REH cell (cell line): Measurements from ENCODE around the genes CEP126 and YAP1.

GRCh38 chr11:95788212-95788854 is 1.2 kb downstream of the FAM76B start:
- PRO-cap: no peak

DNA sequence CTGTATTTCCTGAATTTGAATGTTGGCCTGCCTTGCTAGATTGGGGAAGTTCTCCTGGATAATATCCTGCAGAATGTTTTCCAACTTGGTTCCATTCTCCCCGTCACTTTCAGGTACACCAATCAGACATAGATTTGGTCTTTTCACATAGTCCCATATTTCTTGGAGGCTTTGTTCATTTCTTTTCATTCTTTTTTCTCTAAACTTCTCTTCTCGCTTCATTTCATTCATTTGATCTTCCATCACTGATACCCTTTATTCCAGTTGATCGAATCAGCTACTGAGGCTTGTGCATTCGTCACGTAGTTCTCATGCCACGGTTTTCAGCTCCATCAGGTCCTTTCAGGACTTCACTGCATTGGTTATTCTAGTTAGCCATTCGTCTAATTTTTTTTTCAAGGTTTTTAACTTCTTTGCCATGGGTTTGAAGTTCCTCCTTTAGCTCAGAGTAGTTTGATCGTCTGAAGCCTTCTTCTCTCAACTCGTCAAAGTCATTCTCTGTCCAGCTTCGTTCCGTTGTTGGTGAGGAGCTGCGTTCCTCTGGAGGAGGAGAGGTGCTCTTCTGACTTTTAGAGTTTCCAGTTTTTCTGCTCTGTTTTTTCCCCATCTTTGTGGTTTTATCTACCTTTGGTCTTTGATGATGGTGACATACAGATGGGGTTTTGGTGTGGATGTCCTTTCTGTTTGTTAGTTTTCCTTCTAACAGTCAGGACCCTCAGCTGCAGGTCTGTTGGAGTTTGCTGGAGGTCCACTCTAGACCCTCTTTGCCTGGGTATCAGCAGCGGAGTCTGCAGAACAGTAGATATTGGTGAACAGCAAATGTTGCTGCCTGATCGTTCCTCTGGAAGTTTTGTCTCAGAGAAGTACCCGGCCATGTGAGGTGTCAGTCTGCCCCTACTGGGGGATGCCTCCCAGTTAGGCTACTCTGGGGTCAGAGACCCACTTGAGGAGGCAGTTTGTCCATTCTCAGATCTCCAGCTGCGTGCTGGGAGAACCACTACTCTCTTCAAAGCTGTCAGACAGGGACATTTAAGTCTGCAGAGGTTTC is 48.5 kb downstream of the MTMR2 start:
- PRO-cap: no peak

DNA sequence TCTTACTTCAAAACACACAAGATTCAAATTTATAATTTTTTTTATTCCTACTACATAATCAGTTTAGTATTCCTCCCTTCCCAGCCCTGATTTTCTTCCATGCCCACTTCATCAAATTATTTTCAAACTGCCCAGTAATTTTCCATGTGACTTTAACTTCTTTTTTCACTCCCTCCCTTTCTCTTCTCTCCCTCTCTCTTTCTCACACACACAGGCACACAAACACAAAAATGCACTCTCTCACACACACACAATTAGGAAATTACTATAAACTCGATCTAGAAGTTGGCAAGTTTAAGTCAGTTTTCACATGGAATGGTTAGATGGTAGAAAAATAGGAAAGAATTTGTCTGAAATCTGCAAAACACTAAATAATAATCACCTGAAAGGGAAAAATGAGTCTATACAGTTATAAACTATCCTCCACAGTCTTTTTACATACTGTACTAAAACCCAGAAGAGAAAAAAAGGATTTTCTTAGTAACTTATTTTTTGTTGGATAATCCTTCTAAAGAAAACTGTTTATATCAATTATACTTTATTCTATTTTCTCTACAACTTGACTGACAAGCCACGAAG is 47.2 kb downstream of the MTMR2 start:
- PRO-cap: no peak

- PRO-cap: no peak
Measured at GRCh38 chr11:96052878-96053326, 129.0 kb upstream of the MTMR2 start.

GRCh38 chr11:96074662-96075345 is 150.9 kb upstream of the MTMR2 start:
- PRO-cap: no peak

DNA sequence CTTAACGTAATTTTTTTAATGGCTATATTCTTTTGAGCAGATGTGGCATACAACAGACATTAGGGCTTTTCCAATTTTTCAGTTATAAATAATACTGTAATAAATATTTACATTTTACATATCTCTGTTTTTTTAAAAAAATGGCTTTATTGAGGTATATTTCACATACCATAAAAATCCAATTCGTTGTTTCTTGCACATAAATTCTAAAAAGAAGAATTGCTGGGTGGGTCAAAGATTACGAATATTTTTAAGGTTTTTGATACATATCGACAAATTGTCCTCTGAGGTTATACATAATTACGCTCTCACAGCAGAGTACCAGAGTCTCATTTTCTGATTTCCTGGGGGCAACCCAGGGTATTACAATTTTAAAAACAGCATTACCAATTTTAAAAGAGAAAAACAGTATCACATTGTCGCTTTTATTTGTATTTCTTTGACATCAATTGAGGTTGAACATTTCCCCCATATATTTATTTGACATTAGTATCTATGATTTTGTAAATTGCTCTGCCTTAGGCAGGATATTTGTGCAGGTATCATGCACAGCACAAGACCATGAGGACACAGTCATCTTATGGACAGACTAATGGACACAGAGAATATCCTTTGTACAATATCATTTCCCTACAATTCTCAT is 177.5 kb downstream of the MAML2 start:
- PRO-cap: no peak

- PRO-cap: no peak
Measured at GRCh38 chr11:96200116-96200845, 142.7 kb downstream of the MAML2 start.

GRCh38 chr11:96211377-96211882 is 131.6 kb downstream of the MAML2 start:
- PRO-cap: no peak

- PRO-cap: no peak
Measured at GRCh38 chr11:96246536-96246864, 96.5 kb downstream of the MAML2 start.

GRCh38 chr11:96293312-96294057 is 49.5 kb downstream of the MAML2 start:
- PRO-cap: no peak

DNA sequence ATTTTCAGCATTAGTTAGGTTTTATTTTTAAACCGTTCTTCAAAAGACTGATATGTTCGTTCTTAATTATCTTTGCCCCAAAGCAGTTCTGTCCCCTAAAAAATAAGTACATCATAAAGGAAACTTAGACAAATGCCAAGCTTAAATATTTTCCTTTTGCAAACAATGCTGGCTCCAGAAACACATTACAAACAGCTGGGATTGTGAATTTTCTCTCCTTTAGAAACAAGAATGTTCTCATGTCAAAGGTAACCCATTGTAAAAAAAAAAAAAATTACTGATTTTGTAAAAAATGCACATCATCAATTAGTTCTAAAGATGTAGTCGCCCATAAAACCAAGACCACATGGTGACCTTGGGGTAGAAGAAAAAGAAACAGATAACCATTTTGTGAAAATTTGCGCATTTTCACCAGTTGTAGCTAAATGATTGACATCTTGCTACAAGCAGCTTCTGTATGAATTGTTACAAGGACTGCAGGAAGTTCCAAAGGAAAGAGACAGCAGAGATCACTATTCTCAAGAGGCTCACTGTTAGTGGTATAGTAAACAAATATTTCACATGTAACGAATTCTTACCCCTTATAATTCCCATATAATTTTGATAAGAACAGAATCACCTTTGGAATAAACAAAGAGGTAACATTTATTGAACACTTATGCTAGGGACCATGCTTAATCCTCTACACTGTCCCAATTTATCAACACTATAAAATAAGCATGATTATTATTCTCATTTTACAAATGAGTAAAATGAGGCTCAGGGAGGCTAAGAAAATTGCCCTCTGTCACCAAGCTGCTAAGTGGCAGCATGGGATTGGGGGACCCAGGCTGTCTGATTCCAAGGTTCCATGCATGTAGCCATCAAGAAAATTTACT is 48.7 kb downstream of the MAML2 start:
- PRO-cap: no peak

- PRO-cap: bidirectional peak, plus-strand start at chr11:96339441, minus-strand start at chr11:96339293
Measured at GRCh38 chr11:96339216-96340231, 3.5 kb downstream of the MAML2 start.

DNA sequence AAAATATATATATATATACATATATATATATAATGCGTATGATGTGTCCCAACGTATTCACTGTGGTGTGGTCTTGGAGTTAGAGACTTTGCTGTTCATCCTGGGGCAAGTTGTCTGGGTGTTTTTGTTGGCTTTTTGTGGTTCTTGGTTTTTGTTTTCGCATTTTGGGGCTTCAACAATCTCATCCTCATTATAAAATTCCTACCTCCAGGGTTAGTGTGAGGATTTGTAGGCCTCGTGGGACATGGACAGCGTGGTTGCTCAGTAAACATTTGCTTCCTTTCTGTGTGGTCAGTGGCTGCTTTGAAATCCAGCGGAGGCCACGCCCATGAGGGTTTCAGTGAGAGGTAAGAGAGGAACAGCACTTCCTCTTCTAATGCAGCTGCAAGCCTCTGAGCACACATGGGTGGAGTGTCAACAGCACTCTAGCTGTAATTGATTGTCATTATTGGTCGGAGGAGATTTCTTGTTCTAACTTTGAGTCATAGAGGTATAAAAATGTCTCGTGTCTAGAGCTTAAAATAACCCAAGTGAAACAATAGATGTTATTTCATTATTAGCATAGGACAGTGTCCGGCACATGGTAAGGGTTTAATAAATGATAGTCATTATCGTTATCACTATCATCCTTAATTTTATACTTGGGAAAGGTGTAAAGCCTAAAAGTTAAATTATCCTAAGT is 6.0 kb upstream of the ARHGAP42 start:
- PRO-cap: no peak

GRCh38 chr11:100715747-100716045 is 28.6 kb downstream of the ARHGAP42 start:
- PRO-cap: no peak

DNA sequence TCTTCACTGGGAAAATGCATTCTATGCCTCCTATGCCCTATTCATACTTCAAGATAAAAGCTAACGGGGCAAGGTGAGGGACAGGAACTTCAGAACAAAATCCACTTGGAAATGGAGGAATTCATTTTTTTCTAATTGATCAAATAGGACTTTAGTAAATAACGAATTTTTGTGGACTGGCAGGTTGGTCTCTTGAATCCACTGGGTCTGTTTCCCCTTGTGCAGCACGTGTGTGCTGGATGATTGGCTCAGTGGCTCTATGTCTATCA is 144.7 kb downstream of the ARHGAP42 start:
- PRO-cap: no peak

DNA sequence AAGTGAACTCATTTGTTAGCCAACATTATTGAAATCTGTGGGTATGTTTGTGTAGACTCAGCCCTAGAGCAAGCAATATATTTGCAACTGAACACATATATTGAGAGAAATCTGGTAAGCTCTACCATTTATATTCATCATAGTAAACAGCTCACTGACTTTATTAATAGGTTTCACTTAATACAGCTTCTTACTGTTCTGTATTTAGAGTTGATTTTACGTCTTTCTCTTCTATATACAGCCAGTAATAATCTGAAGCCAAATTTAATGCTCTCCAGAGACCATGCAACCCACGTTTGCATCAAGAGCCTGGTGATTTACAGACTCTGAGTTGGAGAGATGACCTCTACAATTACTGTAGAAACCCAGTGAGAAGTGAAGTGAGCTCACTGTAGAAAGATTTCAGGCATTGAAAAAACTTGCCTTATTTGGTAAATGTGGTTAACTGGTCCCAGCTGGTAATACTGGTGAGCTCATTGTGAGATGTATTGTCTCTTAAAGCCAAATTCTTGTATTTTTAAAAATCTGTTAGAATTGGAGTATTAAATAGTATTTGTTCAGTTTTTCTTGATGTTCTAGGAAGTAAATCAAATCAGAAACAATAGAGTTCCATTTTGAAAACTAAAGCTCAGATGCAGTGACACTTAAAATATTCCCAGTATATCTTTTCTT is 189.7 kb downstream of the ARHGAP42 start:
- PRO-cap: no peak

- PRO-cap: no peak
Measured at GRCh38 chr11:101914778-101915560, at the start of gene CEP126. CEP126 (plus strand) TSS chr11:101915010.

DNA sequence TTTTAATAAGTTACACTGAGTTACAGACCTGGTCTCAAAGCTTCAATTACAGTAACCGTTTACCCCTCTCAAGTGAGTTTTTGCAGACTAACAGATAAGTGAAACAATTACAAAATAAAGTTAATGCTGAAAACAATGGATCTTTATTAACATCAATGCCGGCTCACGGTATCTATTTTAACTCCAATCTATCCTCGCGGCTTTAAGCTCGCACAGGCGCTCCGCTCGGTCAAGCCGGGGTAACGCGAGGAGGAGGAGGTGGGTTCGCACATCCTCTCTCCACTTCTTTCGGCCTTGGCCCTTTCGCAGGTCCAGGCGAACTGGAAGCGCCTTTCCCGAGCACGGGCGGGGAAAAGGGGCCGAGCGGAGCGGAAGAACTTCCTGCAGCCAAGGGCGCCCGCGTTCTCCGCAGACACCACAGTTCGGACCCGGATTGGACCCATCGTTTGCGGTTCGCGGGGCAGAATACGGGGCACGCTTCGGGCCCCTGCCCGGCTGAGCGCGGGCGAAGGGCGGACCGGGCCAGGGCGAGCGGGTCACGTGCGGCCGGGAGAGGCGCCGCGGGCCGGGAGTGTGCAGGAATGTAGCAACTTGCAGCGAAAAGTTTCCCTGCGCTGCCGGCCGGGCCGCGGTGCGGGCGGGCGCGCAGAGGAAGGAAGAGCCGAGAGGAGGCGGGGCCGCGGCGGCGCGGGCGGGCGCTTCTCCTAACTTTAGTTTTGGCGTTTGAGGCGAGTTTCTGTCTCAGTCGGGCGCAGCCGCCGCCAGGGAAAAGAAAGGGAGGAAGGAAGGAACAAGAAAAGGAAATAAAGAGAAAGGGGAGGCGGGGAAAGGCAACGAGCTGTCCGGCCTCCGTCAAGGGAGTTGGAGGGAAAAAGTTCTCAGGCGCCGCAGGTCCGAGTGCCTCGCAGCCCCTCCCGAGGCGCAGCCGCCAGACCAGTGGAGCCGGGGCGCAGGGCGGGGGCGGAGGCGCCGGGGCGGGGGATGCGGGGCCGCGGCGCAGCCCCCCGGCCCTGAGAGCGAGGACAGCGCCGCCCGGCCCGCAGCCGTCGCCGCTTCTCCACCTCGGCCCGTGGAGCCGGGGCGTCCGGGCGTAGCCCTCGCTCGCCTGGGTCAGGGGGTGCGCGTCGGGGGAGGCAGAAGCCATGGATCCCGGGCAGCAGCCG is at the start of gene YAP1:
YAP1 (plus strand) TSS at position 741 of the 1,163 bp plus-strand sequence.
- PRO-cap: no peak

GRCh38 chr11:102174442-102175029 is 64.3 kb downstream of the YAP1 start:
- PRO-cap: no peak

- PRO-cap: no peak
Measured at GRCh38 chr11:102320556-102321068, 3.3 kb downstream of the BIRC3 start.